Tibial artery (tissue), 1 donor: ENCODE measurements around the genes N6AMT1, KRTAP23-1, KRTAP19-3, KRTAP19-5 and KRTAP7-1.

GRCh38 chr21:28884825-28885574 lies at the start of gene N6AMT1:
N6AMT1 (minus strand) TSS chr21:28885367.
- PRO-cap: bidirectional peak, plus-strand start at chr21:28885408, minus-strand start at chr21:28885353

GRCh38 chr21:29025272-29025992 lies 964 bp downstream of the USP16 start:
- PRO-cap: no peak

DNA sequence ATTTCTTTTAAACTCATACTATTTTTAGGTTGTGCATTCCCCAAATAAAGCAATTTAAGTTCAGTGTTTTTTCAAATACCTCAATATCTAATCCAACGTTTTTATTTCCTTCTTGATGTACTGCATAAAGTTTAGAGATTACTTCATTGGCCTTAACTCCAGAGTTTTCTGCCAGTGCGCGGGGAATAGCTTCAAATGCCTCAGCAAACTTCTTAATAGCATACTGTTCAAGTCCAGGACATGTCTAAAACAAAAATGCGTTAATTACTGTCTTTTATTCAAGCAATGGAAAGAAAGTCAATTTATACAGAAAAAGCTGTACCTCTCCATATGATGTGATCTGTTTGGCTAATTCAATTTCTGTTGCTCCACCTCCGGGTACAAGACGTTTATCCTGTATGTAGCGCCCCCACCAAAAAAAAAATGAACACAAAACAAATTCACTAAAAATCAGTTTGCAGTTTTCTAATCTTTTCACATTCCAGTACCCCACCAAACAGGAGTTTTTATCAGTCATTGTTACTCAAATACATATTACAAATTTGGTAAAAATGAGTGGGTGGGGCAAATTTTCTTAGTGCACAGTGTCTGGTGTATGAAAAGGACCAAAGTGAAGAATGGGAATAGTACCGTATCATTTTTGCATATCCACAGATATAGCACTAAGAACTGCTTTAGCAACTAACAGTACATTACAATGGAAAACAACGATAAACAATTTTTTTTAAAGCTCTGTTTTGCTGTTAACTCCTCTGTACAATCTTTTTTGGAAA lies 12.1 kb downstream of the CCT8 start:
- PRO-cap: no peak

GRCh38 chr21:29076867-29078132 lies 3.9 kb upstream of the CCT8 start:
- PRO-cap: no peak

GRCh38 chr21:29105151-29105781 lies 25.2 kb upstream of the MAP3K7CL start:
- PRO-cap: no peak

GRCh38 chr21:29182062-29182516 lies 51.6 kb downstream of the MAP3K7CL start:
- PRO-cap: unidirectional peak, minus-strand start at chr21:29182225; unidirectional peak, minus-strand start at chr21:29182312

GRCh38 chr21:29208460-29209245 lies 78.2 kb downstream of the MAP3K7CL start:
- PRO-cap: no peak

GRCh38 chr21:29473612-29474310 lies 175.0 kb downstream of the BACH1 start:
- PRO-cap: no peak

- PRO-cap: no peak
Observed at GRCh38 chr21:29769356-29769868, 170.4 kb downstream of the GRIK1 start.

DNA sequence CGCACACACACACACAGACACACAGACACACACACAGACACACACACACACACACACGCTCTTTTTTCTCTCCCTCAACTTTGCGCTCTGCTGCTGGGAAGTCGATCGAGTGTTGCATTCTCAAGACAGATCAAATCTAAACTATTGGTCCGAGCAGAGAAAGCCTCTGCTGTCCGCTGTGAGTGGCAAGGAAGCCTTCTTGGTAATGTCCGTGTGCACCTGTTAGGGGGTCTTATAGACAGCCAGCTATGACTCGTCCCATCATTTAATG lies 254 bp upstream of the GRIK1 start:
- PRO-cap: no peak

GRCh38 chr21:30348573-30348867 lies at the start of gene KRTAP23-1:
KRTAP23-1 (minus strand) TSS chr21:30348606.
- PRO-cap: no peak

- PRO-cap: no peak
Observed at GRCh38 chr21:30491930-30492212, at the start of gene KRTAP19-3. KRTAP19-3 (minus strand) TSS chr21:30492013.

DNA sequence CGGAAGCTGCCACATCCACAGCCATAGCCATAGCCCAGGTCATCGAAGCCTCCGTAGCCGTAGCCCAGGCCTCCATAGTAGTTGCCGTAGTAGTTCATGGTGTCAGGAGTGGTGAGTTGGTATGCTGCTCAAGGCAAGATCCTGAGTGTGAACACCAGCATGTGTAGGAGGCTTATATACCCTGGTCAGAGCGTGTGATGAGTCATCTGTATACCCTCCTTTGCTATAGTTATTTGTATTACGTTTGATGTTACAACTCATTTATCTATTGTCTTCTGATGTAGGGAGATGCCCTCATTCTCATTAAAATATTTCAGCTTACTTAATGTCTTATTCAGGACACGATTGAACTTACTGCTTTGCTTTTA lies at the start of gene KRTAP19-5:
Gene KRTAP19-5 (minus strand): TSS at position 149 of the 368 bp plus-strand sequence.
- PRO-cap: no peak

- PRO-cap: no peak
Observed at GRCh38 chr21:30829631-30829883, at the start of gene KRTAP7-1. KRTAP7-1 (minus strand) TSS chr21:30829759.

GRCh38 chr21:31186009-31186473 lies 147.8 kb upstream of the KRTAP19-8 start:
- PRO-cap: no peak

DNA sequence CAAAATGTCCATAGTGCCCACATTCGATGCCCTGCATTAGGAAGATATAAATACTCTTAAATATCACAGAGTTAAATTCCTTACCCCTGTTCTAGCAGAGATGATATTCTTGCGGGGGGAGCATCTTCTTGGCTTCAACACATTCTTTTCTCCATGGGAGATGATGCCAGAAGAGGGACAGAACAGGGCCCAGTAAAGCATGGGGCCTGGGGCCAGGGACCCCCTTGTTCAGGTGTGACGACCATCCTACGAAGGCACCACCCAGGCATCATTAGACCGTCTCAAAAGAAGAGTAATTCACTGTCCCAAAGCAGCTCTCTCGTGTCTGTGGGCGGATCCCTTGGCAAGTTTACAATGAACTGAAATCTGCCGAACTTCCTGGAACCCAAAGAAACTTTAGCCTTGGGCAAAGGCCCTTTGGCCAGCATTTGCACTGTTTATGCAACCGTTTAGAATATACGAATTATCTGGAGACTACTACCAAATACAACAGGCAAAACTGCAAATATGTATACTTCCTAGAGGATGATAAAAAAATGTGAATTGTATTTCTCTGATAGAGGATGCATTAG lies 1.6 kb upstream of the SOD1 start:
- PRO-cap: no peak

DNA sequence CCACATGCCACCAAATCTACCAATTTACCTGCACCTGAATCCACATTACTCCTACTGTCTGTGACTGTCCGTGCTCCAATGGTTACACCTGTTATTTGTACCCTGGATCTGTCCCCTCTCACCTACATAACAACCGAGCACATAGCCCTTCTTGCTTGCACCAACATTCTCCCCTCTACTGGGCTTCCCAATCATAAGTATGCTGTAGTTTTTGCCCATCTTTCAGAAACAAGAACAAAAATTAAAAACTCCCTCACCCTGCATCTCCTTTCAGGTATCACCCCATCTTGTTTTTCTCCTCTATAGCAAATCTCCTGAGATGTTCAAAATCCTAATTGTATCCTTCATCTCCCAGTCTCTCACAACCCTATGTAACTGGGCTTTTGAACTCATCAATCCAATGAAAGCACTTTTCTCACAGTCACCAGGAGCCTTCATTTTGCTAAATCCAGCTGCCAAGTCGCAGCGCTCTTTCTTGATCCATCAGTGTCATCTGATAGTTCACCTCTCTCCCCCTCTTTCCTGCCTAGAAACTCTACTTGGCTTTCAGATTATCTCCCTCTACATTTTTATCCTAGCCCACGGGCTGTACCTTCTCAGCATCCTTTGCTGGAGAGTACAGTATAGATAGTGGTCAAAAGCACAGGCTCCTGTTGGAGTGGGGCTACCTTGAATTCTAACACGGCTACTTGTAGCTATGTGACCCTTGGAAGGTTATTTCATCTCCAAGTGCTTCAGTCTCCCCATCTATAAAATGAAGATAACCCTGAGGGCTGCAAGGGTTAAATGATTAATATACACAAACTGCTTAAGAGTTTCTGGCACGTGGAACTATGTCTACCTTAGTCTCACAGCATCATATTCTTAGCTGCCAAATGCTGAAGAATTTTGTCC lies 17.9 kb downstream of the SOD1 start:
- PRO-cap: no peak

DNA sequence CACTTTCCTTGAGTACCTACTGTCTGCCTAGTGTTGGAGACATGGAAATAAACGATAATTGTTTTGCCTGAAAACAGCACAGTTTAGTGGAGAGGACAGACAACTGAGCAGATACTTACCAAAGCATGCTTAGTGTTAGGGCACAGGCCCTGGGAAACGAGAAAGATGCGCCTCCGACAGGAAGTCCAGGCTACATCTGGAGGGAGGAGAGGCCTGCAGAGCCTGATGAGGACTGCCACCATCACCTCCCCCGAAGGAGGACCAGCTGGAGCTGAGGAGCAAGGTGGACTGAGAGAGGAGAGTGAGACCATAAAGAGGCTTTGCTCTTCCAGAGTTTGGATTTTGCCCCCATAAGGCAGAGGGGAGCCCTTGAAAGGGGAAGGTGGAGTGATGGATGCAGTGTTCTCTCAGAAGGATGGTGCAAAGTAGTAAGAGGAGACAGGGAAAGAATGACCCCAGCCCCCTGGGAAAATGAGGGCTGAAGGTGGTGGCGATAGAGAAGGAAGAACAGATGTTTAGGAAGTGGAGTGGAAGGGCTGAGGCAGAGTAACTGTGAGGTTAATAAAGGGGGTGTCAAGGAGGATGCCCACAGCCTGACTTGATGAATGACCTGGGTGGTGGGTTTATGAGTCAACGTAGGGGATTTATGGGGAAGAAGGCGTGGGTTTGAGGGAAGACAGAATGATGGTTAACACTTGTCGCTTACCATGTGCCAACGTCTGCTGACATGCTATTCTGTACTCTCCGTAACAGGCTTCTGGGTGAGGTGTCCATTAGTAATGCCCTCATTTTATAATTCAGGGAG lies 1.1 kb upstream of the SCAF4 start:
- PRO-cap: no peak

GRCh38 chr21:31873180-31873696 lies 418 bp downstream of the HUNK start:
- PRO-cap: unidirectional peak, plus-strand start at chr21:31873241; bidirectional peak, plus-strand start at chr21:31873575, minus-strand start at chr21:31873262

DNA sequence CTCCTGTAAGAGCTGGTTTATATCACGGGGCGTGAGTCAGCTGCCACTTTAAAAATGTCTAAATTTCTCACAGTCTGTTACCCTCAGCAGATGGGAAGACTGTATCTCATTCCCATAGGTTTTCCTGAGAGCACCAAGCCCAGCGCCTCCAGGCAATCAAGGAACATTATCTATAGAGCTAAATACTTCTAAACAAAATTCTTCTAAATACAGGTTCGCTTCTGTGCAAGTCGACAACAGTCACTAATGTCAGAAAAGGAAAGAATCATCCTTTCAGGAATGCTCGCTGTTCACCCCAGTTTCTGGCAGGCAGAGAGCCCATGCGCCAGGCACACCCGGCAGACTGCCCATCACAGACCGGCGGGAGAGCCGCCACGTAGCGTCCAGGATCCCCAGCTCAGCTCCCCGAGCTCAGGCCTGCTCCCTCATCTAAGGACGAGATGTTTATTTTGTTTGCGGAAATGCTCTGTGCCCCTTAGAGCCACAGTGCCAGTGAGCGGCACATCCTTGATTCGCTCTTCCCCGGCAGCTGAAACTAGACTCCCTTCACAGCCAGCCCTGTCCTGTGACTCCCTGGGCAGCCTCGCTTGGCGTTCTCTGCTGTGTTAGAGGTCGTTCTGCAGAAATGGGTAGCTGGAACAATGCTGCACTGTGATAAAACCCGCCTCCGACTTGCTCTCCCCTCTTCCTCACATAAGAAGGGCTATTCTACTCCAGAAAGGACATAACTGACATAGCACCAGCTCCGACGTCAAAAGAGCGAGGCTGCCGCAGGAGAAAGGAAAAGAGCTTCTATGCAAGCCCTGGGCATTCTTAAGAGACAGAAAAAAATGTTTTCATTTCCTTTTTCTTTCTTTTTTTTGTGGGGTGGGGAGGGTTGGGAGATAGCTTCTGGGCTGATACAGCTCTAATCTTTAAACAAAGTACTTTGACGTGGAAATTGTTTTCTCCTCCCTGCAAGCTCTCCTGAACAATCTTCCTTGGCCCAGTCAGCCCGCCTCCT lies 37.0 kb downstream of the MRAP start:
- PRO-cap: no peak